Endothelial cell (in vitro differentiated cells): Measurements from ENCODE around the genes GBP2 and GBP5.

DNA sequence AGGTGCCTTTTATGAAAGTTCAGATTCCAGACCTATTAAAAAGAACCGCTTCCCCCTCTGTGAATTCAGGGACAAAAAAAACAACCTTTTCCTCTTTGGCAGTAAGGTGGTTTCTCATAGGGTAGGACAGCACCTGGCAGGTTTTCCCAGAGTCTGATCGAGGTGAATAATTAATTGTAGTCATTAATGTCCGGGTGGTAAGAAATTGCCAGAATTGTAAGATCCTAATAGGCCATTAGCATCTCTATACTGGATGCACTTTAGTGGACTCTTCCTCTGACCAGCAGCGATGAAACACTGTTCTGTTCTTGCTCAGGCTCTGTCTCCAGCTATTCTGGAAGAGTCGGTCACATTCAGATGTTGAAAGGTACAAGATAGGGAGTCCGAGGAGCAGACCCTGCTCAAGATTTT is 70.4 kb downstream of the SH3GLB1 start:
- PRO-cap, result no peak

GRCh38 chr1:87045775-87046345 is 131.4 kb downstream of the HS2ST1 start:
- PRO-cap, result no peak

DNA sequence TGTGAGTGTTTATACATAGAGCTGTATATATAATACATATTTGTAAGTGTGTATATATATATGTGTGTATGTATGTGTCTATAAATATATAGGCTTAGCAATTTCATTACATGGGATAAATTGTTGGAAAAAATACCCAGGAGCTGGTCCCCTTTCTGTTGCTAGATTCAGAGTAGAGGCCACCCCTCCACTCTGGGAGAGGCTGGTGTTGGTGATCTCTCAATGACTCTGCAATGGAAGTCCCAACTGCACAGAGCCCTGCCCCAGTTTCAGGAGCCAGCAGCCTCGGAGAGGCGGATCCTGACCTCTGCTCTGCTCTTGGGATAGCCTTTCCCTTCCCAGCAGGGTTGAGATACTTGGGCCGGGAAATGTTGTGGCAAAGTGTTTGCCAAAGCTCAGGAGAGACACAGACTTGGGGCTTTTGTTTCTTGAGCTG is 194.2 kb upstream of the LMO4 start:
- PRO-cap, result no peak

- PRO-cap, result no peak
These were observed 805 bp downstream of the LMO4 start for GRCh38 chr1:87329576-87329793.

DNA sequence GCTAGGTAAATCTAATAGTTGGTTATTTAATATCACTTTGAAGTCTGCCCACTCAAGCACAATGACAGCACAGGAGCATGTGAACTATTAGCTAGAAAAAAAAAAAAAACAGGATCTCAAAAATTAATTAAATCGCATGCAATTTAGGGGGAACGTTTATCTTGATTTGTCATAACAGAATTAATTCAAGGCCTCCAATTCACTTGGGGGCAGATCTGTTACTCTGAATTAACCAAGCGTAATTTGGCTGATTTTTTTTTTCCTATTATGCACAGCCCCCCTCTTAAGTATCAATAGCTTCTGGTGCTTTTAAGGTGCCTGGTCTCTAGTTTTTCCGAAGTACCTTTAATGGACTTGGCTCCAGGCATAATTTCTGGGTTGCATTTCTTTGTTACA is 7.1 kb downstream of the LMO4 start:
- PRO-cap, result no peak

DNA sequence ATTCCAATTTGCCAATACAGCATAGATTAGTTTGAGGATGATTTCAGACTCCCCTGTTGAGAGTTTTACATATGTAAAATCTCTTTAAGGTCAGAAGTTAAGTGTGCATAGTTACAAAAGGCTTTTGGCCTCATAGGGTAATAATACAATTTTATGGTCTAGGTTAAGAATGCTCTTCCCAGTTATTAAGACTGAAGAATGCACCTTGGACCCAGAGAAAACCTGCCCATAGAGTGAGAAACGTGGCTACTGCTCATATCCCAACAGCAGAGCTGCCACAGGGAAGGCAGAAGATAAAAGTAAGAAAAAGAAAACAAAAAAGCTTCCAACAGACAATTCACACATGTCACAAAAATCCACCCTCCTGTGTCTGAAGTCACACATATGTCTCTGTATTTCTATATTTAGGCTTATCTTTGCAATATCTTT is 255.9 kb downstream of the LMO4 start:
- PRO-cap, result no peak

DNA sequence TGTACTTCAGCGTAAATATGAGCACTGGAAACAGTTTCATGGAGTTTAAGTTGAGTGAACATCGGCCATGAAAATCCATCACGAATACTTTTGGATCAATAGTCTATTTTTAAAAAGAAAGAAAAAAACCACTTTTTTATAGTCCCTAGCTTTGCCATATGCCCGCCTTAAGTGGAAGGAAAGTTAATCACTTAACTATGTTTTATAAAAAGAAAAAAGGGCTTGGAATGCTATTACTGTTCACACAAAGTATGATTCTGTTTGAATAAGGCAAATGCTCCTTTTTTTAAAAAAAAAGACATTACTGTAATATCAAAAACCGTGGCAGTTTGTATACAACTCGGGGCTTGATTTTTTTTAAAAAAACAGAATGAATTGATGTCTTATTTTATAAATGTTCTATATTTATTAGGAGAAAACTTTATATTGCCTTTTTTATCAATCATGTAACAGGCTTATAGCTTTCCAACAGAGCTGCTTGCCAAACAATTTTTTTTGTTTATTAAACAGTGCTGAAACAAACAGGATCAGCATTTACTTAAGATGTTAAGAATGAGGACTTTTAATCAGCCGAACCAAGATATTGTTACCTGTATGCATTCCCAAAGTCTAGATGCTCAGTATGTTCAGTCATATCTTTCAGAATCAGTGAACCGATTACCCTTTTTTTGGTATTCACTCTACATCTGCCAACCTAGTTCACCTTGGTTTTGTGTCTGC is 57.6 kb downstream of the GTF2B start:
- PRO-cap, result no peak

DNA sequence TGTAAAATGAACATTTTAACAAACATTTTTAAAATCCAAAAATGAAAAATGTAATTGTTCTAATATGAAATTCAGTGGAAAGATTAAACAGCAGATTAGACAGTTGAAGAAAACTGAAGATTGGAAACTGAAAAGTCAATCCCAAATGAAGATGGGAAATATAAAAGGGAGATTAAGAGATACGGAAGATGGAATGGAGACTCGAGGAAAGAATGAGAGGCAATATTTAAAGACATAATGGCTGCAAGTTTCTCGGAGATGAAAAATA is 53.8 kb downstream of the GTF2B start:
- PRO-cap, result no peak

DNA sequence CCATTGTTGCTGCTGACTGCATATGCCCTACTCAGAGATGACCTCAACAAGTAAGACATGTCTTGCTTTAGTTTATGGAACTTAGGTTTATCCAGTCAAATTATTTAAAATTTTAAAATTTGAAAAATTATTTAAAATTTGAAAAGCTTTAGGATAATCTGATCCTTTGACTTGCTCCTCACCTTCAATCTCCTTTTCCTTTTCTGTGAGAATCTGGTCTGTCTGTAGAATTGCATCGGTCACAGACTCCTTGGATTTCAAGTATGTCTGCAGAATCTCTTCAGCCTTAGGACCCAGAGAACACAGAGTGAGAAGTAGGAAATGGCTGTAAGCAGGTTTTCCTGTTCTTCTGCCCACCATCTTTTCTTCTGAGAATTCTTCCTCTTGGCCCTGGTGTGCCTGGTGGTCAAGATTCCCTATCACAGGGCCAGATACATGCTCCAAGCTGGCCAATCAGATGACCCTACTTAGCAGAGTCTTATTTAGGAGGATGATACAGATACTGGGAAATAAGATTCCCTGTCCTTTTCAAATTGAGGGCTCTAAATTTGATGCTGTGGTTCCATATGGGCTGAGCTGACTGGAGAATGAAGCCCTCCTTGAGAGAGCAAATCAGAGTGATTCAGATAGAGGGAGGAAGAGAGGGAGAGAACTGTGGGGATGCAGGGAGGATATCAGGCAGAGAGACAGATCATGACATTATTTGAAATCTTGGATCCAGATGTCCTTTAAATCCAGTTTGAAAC is 13.3 kb downstream of the GBP3 start:
- PRO-cap, result no peak

- PRO-cap, result no peak
These were observed at the start of gene GBP2 for GRCh38 chr1:89125875-89126441. Gene GBP2 (minus strand): TSS chr1:89126114.

DNA sequence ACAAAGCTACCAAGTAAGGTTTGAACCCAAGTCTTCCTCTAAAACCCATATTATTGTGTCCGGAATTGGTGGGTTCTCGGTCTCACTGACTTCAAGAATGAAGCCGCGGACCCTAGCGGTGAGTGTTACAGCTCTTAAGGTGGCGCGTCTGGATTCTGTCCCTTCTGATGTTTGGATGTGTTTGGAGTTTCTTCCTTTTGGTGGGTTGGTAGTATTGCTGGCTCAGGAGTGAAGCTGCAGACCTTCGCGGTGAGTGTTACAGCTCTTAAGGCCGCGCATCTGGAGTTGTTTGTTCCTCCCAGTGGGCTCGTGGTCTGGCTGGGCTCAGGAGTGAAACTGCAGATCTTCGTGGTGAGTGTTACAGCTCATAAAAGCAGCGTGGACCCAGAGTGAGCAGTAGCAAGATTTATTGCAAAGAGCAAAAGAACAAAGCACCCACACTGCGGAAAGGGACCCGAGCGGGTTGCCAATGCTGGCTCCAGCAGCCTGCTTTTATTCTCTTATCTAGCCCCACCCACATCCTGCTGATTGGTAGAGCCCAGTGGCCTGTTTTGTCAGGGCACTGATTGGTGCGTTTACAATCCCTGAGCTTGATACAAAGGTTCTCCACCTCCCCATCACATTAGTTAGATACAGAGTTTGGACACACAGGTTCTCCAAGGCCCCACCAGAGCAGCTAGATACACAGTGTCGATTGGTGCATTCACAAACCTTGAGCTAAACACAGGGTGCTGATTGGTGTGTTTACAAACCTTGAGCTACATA is 1.2 kb upstream of the GBP2 start:
- PRO-cap, result no peak

GRCh38 chr1:89271546-89271945 is 1.1 kb downstream of the GBP5 start:
- PRO-cap, result no peak

DNA sequence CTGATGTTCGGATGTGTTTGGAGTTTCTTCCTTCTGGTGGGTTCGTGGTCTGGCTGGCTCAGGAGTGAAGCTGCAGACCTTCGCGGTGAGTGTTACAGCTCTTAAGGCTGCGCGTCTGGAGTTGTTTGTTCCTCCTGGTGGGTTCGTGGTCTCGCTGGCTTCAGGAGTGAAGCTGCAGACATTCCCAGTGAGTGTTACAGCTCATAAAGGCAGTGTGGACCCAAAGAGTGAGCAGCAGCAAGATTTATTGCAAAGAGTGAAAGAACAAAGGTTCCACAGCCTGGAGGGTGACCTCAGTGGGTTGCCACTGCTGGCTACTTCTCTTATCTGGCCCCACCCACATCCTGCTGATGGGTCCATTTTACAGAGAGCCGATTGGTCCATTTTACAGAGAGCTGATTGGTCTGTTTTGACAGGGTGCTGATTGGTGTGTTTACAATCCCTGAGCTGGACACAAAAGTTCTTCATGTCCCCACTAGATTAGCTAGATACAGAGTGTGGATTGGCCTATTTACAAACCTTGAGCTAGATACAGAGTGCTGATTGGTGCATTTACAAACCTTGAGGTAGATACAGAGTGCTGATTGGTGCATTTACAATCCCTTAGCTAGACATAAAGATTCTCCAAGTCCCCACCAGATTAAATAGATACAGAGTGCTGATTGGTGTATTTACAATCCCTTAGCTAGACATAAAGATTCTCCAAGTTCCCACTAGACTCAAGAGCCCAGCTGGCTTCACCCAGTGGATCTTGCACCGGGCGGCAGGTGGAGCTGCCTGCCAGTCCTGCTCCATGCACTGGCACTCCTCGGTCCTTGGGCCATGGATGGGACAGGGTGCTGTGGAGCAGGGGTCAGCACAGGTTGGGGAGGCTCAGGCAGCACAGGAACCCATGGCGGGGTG is at the start of gene GBP5:
Gene GBP5, minus strand, starts transcription at position 298 of the 903 bp plus-strand sequence.
- PRO-cap, result no peak

DNA sequence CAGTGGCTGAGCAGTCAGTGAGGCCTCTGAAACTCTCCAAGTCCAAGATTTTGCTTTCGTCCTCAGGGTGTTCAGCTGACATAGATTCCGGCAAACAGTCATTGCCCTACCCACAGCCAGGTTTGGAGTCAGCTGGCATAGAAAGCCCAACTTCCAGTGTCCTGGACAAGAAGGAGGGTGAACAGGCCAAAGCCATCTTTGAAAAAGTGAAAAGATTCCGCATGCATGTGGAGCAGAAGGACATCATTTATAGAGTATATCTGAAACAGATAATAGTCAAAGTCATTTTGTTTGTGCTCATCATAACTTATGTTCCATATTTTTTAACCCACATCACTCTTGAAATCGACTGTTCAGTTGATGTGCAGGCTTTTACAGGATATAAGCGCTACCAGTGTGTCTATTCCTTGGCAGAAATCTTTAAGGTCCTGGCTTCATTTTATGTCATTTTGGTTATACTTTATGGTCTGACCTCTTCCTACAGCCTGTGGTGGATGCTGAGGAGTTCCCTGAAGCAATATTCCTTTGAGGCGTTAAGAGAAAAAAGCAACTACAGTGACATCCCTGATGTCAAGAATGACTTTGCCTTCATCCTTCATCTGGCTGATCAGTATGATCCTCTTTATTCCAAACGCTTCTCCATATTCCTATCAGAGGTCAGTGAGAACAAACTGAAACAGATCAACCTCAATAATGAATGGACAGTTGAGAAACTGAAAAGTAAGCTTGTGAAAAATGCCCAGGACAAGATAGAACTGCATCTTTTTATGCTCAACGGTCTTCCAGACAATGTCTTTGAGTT is 49.6 kb upstream of the LRRC8C start:
- PRO-cap, result no peak

GRCh38 chr1:89657713-89658440 is 25.0 kb downstream of the LRRC8C start:
- PRO-cap, result no peak

DNA sequence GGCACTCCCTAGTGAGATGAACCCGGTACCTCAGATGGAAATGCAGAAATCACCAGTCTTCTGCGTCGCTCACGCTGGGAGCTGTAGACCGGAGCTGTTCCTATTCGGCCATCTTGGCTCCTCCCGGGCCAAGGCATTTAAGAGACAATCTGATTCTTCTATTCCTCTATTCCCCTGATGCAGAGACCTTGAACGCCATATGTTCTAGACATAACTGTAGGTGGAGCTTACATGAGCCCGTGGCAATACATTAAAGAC is 68.0 kb upstream of the LRRC8D start:
- PRO-cap, result no peak

DNA sequence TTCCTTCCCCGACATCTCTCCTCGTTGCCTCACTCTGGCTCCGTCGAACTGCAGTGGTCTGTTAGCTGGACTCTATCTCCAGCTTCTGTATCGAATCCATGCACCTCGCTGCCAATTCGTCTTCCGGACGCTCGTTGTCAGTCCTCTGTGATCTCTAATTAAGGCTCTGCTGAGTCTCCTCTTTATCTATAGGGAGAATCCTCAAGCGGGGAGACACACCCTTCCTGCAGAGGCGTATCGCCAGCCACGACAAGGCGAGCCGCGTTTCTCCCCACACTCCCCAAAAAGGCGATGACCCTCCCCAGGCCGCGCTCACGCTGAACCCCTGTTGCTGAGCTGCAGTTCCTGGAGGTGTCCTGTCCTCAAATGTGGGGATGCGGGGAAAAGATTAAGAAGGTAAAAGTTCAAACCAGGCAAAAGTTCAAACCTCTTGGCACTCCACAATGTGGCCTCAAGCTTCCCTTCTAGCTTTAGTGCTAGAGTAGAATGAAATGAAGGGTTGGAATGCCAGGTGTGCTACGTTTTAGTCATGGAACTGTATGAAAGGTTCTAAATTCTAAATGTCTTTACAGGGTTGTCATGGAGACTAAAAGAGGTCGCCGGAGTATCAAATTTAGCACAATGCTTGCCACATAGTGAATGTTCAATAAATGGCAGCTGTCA is 57.4 kb upstream of the LRRC8D start:
- PRO-cap, result no peak

GRCh38 chr1:89869143-89869651 is 48.4 kb downstream of the LRRC8D start:
- PRO-cap, result no peak

- PRO-cap, result no peak
These were observed 79.9 kb downstream of the LRRC8D start for GRCh38 chr1:89900478-89901373.

GRCh38 chr1:89904092-89904604 is 83.3 kb downstream of the LRRC8D start:
- PRO-cap, result bidirectional peak, plus-strand start at chr1:89904487, minus-strand start at chr1:89904283